Left ventricle myocardium (tissue), 1 donor: ENCODE results near the genes TEX45, PNPLA6 and PET100.

DNA sequence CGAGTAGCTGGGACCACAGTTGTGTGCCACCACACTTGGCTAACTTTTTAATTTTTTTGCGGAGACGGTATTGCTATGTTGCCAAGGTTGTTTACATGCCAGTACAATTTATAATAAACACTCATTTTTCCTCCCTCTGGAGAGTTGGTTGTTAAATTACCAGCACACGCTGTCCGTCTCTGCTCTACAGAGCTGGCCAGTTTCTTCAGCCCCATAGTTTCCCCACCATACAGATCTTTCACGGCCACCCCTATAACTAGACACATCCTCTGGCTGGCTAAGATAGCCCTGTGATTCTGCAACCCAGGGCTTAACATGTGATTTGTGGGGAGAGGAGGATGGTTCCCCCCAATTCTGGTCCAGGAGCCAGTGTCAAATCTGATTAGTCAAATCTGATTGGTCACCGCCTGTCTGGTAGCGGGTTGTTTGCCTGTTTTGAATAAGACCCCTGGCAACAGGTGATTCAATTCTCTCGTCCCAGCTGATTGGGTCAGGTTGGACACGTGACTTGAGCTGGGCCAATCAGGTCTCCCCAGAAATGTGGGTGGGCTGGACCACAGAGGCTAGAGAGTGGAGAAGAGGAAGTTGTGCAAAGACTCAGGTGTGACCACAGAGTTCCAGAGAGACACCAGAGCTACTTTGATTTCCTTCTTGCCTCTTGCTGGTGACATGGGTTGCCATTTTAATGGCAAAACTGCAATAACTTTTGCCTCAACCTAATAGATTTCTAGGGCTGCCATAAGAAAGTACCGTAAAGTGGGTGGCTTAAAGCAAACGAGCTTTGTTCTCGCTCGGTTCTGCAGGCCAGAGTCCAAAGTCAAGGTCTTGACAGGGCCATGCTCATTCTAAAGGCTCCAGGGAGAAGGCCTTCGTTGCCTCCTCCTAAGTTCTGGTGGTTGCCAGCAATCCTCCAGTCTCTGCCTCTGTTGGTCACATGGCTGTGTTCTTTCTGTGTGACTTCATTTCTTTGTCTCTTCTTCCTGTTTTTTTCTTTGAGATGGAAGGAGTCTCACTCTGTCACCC, 5.3 kb downstream of the TNFSF9 start:
- PRO-cap = no peak

DNA sequence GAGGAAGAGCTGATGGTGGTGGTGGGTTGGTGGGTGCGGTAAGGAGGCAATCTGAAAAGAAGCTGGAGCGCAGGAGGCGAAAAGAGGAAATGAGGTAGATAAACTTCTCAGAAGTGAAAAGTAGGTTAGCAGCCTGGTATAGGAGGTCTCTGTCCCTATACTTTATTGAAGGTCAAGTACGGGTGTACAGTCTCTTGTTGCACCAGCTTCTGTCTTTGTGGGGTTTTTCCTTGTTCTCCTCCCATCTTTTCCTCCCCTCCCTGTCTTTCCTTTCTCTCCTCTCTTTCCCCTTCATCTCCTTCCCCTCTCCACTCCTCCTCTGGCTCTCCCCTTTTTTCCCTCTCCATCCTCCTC, 15.5 kb downstream of the TNFSF14 start:
- PRO-cap = no peak

DNA sequence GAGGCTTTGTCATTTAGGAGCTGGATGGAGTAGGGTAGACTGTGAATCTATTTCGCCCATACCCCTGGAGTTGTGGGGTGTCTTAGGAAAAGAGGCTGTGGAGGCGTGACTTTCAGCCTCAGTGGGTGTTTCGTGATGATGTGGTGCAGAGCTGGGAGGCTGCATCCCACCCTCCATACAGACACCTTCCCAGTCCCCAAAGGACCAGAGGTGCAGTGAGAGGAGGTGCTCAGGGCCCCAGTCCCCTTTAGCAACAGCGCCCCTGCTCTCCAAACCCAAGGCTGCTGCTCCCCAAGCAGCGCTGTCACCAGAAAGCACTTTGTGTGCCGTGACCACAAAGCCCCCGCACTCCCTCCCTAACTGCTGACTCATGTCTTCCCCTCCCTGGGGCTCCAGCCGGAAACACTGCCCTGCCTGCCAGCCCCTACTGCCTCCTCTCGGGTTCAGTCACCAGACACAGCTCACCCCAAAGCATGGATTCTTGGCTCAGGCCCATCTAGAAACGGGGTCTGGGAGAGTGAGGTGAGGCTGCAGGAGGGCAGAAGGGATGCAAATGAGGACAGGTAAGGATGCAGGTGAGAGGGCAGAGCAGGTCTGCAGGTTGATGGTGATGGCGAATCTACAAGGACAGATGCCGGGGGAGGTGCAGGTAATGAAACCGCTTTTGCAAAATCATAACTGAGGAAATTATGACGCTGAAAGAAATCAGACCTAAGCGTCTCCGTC, 4.9 kb upstream of the TNFSF14 start:
- PRO-cap = no peak

DNA sequence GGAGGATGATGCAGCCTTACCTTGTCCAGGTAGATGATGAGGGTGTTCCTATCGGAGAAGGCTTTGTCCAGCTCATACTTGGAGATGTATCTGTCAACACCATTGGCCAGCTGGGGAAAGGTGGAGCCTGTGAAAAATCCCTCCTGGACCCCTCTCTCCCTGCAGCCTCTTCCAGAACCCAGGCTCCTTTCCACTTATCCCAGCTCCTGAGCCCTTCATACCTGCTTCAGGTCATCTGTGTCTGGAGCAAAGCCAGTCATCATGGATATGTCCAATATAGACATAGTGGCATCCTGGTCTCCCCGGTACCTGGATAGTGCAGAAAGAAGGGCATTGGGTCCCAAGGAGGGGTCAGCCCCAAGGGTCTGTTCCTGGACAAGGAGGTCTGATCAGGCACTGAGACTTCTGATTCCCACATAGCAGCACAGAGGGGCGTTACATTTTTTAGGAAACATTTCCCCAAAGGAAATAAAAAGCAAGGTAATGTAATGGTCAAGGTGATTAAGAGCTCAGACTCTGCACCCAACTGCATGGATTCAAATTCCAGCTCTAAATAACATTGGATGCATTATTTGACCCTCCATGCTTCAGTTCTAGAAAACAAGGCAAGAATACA, 12.1 kb upstream of the TNFSF14 start:
- PRO-cap = no peak

DNA sequence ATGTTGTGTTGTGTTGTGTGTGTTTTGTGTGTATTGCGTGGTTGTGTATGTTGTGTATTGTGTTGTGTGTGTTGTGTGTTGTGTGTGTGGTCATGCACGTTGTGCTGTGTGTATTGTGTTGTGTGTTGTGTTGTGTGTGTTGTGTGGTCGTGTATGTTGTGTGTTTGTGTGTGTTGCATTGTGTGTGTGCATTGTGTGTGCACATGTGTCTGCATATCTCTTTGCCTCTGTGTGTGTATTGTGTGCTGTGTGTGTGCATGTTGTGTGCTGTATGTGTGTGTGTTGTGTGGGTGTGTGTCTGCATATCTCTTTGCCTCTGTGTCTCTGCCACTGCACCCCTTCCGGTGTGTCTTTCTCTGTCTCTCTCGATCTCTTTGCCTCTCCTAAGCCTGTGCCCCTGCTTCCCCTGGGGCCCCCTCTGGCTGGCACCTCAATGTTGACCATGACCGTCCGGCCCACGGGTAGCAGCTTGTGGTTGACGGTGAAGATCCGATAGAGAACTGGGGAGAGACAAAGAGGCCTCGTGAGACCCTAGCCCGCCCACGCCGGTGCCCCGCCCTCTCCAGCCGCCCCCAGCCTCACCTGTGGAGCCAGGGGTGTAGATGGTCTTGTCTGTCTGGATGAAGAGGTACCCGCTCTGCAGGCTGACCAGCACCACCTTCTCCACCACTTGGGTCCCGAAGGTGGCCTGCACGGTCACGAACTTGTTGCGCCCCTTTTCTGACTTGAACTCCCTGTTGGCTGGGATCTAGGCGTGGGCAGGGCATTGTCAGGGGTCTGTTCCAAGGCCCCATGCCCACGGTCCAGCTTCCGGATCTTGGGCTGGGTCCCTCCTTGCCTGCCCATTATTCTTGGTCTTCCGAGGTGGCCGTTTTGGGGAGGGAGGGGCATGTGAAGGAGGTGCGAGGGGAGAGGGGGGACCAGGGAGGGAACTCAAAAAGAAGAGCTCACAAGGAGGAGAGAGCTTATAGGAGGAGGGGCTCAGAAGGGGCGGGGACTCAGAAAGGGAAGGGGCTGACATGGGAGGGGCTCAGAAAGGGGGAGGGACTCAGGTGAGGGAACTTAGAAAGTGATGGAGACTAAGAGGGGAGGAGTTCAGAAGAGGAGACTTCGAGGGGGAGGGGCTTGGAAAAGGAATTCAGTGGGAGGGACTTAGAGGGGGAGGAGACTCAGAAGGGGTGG, 2.4 kb downstream of the C3 start:
- PRO-cap = no peak

DNA sequence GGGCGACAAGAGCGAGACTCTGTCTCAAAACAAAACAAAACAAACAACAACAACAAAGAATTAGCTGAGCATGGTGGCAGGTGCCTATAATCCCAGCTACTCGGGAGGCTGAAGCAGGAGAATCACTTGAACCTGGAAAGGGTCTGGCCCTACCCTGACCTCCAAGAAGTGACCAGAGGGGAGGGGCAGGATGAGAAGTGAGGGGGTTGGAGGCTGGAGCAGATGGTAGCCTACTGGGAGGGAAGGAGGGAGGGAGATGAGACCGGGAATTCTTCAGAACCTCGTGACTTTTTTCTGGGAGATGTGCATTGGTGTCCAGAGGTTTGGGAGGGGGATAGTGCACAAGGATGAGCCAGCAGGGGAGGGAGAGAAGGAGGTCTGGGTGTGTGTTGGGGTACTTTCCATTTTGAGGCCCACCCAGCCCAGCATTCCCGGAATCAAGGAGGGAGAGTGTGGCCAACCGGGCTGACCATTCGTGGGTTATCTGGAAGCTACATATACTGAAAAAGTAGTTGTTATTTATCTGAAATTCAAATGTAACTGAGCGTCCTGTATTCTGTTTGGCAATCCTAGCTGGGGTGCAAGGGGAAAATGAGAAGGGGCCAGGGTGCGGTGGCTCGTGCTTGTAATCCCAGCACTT, 4.1 kb upstream of the C3 start:
- PRO-cap = no peak

GRCh38 chr19:6766870-6767326, 337 bp downstream of the SH2D3A start:
- PRO-cap = unidirectional peak, plus-strand start at chr19:6767267

DNA sequence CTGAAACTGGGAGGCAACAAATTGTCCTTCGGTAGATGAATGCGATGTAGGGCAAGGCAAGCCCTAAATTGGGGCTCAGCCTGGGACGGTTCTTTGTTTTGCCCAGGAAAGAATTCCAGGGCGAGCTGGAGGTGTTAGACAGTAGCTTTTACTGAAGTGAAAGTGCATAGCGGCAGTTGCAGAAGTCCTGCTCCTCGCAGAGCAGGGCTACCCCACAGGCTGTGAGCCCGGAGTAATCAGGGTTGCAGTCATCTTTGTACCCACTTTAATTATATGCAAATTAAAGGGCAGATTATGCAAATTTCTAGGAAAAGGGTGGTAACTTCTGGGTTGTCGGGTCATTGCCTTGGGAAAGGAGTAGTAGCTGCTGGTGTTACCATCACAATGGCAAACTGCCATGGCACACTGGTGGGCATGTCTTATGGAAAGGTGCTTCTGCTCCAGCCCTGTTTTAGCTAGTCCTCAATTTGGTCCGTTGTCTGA, 30.5 kb downstream of the VAV1 start:
- PRO-cap = no peak

DNA sequence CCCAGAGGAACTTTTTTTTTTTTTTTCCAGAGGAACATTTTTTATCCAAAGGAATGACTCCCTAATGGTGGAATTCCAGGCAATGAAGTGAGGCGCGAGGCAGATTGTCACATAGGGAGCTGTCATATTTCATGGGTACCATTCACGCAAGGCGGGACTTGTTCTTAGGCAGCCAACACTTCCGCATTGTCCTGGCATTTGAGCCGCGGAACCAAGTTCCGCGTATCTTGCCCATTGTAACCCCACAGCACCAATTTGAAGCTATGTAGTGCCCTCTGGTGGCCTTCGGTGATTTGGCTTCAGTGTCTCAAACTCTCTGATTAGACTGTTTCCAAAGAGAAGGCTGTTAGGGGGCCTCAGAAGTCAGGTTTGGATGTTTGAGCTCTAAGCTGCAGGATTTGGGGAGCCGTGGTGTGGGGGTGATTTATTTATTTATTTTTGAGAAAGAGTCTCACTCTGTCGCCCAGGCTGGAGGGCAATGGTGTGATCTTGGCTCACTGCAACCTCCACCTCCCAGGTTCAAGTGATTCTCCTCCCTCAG, 23.8 kb upstream of the ADGRE1 start:
- PRO-cap = no peak

DNA sequence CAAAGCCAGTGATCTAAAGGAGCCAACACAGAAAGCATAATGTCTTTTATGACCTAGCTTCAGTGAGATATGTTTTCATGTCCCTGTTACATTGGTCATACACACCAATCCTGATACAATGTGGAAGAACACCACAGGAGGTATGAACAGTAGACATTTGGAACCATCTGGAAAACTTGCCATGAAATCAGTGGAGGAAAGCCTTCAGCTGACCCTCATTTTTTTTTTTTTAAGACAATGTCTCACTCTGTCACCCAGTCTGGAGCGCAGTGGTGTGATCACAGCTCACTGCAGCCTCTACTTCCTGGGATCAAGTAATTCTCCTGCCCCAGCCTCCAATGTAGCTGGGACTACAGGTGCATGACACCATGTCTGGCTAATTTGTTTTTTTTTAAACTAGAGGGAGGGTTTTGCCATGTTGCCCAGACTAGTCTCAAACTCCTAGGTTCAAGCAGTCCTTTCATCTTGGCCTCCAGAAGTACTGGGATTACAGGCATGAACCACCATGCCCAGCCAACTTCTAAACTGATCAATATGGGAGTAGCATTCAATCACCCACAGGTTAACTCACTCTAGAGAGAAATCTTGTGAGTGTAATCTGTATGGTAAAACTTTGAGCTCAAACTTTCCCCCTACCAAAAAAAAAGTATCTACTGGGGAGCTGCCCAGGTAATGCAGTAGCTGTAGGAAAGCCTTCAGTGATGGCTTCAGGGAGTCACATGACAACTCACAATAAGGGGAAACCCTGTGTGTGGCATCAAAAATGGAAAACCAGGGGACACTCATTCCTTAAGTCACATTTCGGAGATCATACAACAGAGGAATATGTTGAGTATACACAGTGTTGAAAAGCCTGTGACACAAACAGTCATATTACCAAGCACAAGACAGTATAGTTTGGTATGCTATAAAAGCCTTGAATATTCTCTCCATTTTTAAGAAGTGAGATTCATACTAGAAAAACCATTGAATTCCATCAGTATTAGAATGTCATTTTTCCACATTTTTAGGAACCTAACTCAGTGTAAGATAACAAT, 15.0 kb downstream of the ZNF557 start:
- PRO-cap = no peak

DNA sequence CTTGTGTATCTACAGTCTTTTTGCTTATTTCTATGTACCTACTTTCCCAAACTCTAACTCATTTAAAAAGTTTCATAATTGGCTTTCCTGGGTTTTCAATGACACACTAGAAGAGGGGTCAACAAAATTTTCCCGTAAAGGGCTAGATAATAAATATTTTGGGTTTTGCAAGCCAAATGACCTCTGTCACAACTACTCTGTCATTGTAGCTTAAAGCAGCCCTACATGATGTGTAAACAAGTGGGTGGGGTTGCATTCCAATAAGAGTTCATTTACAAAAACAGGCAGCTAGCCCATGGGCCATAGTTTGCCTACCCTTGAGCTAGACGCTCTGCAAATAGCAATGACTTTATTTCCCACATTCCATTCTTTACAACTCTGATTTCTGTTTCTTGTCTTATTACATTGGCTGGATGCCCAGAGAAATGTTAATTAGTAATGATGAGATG, 75.9 kb downstream of the ZNF557 start:
- PRO-cap = no peak

DNA sequence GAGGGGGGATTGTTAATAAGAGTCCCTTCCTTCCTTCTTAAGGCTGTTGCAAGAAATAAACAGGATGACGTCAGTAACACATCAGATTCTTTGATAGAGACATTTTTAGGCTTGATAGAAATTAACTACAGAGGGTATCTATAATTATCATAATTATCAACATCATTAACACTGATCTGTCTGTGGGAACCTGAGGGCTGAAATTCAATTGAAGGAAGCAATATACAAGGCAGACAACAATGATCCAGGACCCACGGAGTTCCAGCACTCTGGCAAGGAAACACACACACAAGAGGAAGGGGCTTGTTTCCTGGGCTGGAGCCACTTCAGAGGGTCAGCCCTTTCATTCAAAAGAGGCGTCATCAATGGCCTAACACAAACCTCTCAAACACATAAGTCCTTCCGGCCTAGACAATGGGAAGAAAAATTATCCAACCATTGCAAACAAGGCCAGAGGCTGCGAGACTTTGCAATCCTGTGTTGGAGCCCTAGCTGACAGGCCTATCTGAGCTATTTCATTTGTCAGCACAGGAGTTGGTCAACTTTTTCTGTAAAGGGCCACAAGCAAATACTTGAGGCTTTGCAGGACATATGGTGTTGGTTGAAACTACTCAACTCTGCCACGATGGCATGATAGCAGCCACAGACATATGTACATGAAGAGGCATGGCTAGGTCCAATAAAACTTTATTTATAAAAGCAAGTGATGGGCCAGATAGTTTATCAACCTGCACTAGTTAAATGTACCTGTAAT, 105.1 kb downstream of the INSR start:
- PRO-cap = no peak

DNA sequence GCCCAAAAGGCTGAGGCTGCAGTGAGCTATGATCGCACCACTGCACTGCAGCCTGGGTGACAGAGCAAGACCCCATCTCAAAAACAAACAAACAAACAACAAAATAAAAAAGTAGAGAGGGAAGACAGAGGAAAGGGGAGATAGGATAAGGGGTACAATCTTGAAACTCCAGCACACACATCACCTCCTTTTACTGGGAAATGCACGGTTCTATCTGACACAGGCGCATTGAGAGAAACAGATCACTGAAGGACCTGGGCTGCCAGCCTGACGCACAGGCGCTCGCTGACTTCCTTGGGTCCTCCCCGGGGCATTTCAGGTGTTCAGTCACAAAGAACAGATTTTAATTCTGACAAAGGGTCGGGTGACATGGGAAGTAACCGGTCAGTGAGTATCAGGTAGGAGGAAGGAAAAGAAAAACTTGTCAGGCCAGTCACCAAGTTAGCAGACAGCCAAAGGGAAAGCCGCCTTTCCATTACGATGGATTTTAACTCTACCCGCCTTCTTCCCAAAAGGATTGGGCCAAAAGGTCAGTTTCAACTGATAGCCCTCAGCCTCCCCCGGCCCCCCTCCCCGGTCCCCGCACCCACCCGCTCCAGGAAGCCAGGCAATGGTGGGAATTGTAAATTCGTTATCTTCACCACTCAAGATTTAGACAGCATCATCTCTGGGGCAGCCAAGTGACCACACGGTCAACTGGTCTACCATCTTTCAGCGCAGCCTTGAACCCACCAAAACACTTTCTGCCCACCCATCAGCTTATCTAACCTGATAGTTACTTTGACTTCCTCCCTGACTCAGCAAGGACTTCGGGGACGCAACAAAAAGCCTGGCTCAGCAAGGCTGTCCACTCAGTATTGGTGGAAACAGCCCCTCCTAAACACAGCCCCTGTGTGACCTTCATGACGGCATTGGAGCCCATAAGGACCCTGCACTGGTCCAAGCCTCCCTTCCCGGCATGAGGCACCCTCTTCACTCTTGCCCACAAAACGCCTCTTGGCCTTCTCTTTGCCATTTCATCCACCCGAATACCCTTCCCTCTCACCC, 39.4 kb downstream of the INSR start:
- PRO-cap = no peak

DNA sequence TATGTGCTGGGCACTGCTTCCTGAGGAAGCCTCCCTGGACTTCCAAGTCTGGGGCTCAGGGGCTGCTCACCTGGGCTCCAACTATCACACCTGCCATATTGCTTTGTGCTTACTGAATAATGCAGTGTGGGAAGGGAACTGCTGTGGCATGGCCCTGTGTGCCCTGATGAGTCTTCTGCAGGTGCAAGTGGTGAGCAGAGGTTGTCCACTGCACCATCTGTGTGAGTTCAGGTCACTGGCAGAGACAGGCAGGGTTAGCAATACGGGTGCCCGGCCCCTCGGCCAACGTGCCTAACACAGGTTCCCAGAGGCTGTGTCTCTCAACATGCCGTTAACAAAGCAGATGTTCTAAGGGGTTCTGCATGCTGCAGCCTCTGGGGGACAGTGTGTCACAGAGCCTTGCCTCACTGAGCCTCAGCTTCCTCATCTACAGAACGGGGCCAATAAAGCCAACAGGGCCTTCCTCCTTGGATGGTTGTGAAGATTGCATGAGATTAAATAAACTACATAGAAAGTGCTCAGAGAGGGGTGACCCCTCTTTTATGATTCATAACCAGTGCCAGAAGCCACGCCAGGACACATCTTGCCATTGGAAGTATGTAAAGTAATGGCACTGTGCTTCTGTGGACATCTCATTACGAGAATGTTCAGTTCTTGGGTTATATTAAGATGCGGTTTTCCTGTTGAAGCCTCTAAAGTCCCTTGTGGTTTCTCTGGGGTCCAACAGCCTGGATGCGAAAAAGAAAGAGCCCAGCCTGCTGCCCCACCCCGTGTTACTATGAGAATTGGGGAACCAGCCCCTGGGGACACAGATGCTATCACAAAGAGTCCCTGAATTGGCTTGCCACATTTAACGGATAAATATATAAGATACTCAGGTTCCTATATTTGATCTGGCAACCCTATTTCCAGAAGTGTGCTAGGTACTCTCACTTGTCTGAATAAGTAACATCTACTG, 11.2 kb upstream of the ARHGEF18 start:
- PRO-cap = no peak

- PRO-cap = unidirectional peak, plus-strand start at chr19:7483424
Observed at GRCh38 chr19:7482735-7483684, 5.8 kb downstream of the PEX11G start.

DNA sequence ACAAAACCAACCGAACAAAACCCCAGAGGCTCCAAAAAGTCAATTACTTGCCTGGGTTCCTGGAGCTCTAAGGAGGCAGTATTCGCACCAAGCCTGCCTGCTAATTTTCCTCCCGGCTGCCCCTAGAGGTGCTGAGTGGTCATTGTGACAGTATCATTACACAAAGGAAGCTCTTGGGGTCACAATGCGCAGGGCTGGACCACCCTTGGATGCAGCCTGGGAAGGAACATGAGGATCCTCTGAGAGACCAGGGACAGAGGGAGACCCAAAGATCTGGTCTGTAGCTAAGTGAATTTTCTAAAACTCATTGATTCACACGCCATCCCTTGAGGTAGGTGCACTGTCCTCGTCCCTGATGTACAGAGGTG, at the start of gene TEX45:
TSS of gene TEX45 (plus strand) at position 197 of the 368 bp plus-strand sequence.
- PRO-cap = no peak

GRCh38 chr19:7528534-7529502, 6.4 kb downstream of the MCOLN1 start:
- PRO-cap = no peak

DNA sequence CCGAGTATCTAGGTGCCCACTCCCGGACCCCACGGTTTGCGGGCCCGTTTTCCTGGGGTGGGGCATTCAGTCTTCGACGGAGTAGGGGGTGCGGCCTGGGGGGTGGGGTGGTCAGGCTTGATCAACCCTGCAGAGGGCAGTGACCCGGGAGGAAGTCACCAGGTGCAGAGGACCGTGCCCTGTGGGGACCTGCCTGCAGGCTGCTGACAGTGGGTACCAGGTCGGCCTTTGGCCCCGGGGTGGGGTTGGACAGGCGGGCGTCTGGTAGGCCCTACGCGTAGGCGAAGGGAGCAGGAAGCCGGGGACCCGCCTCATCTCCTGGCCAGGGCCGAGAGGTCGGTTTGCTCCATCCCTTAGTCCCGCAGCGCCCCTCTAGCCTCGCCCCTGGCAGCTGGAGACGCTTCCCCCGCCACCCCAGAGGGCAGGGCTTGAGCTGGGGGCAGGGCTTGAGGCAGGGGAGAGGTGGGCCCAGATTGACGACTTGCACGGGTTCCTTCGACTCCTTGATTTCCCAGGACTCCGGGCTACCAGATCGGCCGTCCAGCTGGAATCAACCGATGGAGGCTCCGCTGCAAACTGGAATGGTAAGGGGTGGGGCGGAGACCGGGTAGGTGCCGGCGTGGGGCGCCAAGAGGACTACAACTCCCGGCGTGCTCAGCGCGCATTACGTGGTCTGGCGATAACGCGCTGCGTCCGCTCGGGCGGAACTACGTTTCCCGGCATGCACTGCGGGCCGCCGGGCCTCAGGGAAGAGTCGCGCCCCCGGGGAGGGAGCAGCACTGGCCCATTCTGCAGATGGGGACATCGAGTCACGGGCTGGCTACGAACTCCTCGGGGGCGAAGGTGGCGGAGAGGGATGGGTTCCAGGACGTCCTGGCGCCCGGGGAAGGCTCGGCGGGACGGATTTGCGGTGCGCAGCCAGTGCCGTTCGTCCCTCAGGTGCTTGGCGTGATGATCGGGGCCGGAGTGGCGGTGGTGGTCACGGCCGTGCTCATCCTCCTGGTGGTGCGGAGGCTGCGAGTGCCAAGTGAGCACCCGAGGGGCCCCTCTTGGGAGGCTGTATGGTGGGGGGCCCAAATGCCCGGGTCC, at the start of gene PNPLA6:
TSS of gene PNPLA6 (plus strand) at position 724 of the 1,089 bp plus-strand sequence.
- PRO-cap = bidirectional peak, plus-strand start at position 726 of the sequence, minus-strand start at position 583 of the sequence

DNA sequence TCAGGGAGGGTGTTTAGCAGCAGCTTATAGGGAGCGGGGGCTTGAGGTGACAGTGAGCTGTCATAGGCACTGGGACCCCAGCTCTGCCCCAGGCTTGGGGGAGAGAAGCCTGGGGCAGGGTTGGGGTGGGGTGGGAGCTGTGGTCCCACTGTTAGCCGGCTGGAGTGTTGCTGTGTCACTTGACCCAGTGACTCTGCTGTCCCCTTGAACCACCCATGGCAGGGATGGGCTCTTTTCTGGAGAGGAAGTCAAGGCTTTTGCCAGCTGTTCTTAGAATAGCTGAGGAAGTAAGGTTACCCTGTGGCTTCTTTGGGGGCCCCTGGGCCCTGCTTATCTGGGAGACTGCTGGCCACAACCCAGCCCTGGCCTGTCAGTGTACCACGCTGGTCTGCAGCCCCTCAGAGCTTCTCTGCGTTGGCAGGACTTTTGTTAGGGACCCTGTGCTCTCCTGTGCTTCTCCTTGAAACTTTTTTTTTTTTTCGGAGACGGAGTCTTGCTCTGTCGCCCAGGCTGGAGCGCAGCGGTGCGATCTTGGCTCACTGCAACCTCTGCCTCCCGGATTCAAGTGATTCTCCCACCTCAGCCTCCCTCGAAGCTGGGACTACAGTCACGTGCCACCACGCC, 9.2 kb downstream of the PNPLA6 start:
- PRO-cap = no peak

- PRO-cap = bidirectional peak, plus-strand start at chr19:7629815, minus-strand start at chr19:7629545
Observed at GRCh38 chr19:7629361-7630247, at the start of gene PET100. Gene PET100, plus strand, starts transcription at chr19:7629793.